Pulmonary artery (tissue), 1 donor: ENCODE measurements around a stretch of chr2.

- PRO-cap: no peak
Observed at GRCh38 chr2:16775369-16775568, 109.6 kb upstream of the CYRIA start.

DNA sequence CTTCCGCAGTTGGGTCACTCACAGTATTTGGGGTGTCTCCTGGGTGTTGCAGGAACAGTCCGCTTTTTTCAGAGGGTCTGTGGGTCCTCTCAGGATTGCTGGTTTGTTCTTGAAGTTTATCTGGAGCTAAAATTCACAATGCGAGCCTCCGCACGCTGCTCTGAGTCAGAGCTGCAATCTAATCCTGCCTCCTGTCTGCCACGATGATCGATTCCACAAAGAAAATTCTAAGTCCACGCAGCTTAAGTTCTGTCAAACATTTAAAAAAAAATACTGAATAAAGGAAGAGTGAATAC, 76.5 kb downstream of the RAD51AP2 start:
- PRO-cap: no peak

DNA sequence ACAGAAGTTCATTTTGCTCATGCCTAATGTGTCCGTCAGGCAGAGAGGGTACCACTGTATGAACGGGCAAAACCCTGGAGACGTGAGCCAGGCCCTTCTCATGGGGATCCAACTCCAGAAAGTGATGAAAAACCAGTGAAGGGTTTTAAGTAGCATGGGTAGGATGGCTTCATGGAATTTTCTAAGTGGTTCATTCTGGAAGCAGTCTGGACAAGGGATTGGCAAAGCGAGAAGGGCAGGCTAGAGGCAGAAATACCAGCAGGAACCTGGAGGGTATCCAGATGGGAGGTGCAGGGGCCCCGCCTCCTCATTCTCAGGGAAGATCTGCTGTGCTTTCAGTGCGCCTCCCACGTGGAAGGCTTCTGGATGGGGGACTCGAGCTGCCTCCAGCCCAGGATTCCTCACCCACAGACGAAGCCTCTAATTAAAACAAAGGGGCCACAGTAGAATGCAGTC, 79.7 kb downstream of the VSNL1 start:
- PRO-cap: no peak

- PRO-cap: no peak
Observed at GRCh38 chr2:18297596-18298056, 262.8 kb downstream of the RDH14 start.

GRCh38 chr2:18311234-18311623, 249.2 kb downstream of the RDH14 start:
- PRO-cap: no peak

GRCh38 chr2:18454678-18455061, 105.8 kb downstream of the RDH14 start:
- PRO-cap: unidirectional peak, plus-strand start at chr2:18454964

- PRO-cap: no peak
Observed at GRCh38 chr2:19046943-19047516, 311.4 kb downstream of the OSR1 start.

GRCh38 chr2:19086384-19086650, 272.1 kb downstream of the OSR1 start:
- PRO-cap: no peak

- PRO-cap: bidirectional peak, plus-strand start at chr2:19348113, minus-strand start at chr2:19348023
Observed at GRCh38 chr2:19347885-19348884, 10.2 kb downstream of the OSR1 start.

GRCh38 chr2:19504425-19504882, 146.0 kb upstream of the OSR1 start:
- PRO-cap: no peak

DNA sequence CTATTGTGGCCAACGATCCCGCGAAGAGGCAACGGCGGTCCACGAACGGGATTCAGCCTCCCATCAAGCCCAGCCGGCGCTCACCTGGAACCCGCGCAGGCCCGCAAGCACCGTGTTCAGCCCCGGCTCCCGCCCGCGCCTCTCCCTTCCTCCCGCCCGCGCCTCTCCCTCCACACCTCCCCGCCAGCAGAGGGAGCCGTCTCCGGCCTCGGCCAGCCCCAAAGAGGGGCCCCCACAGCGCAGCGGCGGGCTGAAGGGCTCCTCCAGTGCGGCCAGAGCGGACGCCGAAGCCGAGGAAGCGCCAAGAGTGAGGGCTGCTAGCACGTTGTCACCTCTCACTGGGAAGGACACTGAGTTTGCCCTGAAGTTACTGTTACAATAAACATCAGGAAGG, 55.3 kb upstream of the LAPTM4A start:
- PRO-cap: no peak

DNA sequence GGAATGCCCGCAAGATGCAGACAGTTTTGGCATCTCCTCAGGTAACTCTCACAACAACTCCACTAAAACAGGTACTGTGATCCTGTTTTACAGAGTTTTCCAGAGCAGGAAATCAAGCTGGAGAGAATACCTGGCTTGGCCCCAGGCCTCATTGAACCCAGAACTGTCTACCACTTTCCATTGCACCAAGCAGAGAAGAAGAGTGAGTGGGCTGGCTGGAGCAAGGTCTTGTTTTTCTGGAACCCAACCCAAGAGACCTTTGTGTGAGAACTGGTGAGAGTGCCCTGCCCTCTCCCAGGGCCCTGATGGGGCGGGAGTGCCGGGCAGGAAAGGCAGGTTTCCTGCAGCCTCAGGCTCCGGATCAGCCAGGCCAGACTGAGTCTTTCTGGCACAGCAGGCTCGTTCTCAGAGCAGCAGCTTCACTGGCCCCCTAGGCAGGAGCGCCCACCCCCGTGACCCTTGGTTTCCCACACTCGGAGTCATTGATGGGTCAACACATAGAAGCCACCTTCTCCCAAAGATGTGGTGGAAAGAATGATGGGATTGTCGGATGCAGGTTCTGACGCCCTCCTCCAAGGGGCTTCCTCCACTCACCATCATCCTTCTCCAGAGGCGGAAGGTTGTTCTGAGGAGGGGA, 62.5 kb upstream of the LAPTM4A start:
- PRO-cap: no peak

DNA sequence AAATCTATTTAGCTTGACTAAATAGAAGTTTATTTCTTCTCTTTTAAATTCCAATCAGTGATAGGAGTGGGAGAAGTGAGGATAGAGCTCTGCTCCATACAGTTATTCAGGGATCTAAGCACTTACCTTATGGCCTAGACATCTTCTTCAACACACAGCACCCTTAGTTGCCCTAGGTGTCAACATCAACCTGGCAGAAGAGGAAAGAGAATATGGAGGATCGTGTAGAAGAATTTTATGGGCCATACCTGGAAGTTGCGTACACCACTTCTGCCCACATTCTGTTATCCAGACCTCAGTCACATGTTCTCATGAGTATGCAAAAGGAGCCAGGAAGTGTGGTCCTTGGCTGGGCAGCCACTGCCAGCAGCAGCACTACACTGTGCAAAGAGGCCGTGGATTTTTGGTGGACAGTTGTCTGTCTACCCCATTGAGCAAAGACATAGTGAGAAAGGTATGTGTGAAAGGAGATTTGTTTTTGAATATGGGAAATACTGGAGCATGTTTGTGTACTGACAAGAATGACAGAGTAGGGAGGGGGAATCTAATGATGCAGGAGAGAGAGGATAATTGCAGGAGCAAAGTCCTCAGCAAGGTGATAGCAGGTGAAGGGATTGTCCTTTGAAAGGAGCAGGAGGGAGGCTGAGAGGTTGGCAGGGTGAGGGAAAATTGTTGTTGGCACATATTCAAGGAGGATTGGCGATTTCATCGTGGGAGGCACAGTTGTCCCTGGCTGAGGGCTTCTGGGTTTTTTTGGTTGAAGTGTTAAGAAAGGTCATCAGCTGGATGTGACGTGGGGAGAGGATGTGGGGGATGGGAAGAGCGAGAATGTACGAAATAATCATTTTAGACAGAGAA, 68.0 kb downstream of the SDC1 start:
- PRO-cap: no peak

DNA sequence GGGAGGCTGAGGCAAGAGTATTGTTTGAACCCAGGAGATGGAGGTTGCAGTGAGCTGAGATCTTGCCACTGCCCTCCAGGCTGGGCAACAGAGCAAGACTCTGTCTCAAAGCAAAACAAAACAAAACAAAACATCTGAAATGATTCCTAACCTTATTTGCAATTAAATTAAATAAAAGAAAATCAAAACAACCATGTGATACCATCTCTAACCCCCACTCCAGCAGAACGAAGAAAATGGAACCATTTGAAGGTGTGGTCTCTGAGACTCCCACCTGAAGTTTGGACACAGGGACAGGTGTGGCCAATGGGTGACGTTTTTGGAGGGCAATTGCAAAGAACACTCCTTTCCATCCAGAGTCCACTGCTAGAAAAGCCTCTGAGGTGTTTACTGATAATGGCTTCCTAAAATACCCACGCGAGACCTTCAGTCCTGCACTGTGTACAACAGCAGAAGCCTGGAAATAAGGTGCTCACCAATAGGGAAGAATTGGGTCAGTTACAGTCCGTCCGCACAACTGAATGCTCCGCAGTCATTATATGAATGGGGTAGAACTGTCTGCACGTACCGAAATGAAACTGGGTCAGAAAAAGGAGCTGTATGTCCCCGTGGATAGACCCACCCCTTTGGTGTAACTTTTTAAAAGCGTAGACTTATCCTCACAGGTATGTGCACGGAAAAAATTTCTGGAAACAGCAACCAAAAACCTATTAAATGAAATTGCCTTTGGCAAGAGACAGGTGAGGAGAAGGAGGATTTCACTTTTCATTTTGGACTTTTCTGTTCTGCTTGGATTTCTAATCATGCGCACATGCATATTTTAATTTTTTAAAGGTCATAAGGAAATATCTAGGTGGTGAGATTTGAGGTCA, 29.5 kb downstream of the SDC1 start:
- PRO-cap: no peak

DNA sequence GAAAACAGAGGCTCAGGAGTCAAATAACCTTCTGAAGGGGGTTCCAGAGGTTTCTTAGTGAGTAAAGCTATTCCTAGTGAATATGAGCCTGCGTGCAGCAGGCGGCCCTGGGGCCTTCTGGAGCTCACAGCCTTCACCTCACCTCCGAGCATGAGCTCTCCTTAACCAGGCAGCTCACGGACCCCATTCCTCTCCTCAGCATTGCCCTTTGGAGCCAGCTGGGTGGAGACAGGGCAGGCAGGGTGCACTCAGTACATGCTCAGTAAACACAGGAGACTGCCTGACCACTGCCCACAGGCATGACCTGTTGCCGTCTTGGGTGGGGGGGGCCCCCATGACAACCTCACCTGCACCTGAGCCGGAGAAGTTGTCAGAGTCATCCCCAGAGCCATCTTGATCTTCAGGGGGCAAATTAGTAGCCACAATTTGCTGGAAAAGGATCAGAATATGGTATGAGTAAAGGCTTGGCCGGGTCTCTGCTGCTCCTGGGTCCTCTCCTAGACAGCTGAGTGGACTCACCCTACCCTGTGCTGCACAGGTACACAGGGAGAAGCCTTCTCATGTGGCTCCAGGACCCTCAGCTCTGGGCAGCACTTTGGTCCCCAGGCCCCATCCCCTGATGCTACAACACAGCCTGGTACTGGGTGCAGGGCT, 19.8 kb downstream of the SDC1 start:
- PRO-cap: no peak

- PRO-cap: no peak
Observed at GRCh38 chr2:20215884-20217007, 8.7 kb downstream of the SDC1 start.

GRCh38 chr2:20312117-20312459, 38.6 kb downstream of the PUM2 start:
- PRO-cap: no peak

DNA sequence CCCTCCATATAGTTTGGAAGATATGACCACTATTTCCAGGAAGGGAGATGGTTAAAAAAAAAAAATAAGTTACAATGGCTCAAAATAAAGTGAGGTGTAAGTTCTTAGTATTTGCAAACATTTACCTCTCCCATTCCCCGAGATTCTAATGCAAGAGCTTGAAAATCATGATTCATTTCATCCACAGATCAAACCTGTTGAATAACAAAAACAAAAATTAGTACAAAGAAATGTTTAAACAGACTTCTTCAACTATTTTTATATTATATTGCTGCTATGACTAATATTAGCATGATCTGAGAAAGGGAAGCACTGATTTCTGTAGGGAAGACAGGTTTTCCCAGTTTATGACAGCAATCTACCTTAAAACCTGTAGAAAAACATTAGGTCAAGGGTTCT, 23.5 kb downstream of the PUM2 start:
- PRO-cap: no peak

DNA sequence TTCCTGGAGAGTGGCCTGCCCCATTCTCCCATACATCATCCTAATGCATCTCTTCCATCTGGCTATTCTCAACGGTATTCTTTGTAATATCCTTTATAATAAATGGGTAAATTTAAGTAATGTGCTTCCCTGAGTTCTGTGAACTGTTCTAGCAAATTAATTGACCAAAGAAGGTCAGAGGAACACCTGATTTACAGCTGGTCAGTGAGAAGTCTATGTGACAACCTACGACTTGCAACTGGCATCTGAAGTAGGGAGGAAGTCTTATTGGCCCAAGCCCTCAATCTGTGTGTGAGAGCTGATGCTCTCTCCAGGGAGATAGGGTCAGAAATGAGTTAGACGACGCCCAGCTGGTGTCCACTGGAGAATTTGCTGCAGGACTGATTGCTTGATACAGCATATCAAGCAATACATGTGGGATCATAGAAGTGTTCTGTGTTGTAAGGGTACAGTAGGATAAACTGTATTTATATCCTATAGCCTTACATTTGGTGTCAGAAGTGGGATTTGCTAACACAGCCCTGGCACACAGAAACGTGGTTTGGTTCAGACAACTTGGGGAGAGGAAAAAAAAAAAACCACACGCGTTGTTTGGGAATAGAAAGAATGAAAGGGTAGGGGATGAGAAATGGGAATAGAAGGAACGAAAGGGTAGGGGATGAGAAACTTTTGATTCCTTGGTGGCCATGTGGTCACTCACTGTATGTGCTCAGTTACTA, 19.9 kb downstream of the PUM2 start:
- PRO-cap: no peak

GRCh38 chr2:20351932-20352438, 1.3 kb upstream of the PUM2 start:
- PRO-cap: no peak